Parietal lobe (tissue), 2 donors: ENCODE data around the genes RNF181 and RMND5A.

DNA sequence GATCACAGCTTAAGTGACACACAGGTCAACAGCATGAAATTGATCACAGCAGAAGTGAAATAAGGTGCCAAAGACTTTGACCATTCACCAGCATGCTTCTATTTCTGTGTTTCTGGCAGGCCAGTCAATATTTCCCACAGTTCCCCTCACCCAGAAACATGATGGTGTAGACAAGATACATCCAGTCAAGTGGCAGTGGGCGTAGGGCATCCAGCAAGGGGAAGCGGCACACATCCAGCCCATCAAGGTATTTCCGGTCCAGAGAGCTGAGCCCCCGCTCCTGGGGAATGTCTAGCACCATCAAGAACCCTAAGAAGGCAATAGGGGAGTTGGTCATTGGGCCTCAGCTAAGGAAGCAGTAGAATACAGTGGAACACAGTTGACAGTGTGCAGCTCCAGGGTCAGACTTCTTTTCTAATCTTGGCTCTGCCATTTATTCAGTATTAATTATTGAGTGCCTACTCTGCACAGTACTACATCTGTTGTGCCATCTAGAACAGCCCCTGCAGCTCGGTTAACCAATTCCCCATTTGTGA is 2.5 kb downstream of the GGCX start:
- RAMPAGE, long total RNA, result no peak

DNA sequence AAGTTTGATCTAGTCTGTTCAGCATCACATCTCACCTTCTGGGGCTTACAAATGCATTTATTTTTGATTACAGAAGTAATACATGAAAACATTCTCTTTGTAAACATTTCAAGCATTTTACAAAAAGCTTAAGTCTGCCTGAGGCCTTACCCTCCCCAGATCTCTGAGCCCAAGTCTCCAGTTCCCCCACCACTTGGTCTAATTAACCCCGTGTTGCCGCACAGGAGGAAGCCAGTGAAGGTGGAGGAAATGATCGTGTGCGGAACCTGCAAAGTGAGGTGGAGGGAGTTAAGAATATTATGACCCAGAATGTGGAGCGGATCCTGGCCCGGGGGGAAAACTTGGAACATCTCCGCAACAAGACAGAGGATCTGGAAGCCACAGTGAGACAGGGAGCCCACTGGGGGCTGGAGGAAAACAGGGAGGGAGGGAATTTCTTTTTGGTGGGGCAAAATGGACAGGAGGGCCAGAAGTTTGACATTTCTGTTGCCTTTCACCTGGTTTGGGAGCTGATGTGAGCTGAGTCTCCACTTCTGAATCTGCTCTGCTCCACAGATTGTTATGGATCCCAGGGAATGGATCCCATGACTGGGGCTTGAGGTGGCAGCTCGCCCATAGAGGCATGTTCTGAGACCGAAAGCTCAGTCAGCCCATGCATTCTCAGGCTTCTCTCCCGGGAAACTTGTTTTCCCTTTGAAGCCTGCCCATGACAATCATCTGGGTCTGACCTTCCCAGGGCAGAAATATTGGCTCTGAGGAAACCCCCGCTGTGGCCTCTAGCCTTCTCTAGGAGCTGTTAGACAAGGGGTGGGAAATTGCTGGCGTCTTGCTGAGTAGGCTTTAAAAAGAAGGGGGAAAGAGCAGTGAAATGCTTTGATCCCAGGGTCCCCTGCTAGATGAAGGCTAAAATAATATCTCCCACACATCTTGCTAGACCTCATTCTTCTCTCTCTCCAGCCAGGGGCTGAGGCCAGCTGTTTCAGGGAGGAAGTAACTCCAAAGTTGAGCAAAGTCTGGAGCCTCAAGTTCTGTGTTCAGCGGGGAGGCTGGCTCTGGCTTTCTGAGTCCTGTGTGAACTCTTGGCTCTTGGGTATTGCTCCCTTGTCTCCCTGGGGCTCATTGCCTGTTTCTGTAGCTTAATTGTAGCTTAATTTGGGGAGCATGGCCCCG is 1.8 kb downstream of the VAMP8 start:
- RAMPAGE, long total RNA, result no peak

GRCh38 chr2:85584824-85585707 is 835 bp downstream of the VAMP5 start:
- RAMPAGE, long total RNA, result no peak

- RAMPAGE, long total RNA, result no peak
These were observed 1.5 kb downstream of the VAMP5 start for GRCh38 chr2:85585708-85586229.

GRCh38 chr2:85594785-85595862 is at the start of gene RNF181:
TSS of gene RNF181 (plus strand) at chr2:85595745.
- RAMPAGE, long total RNA, result start-site peak on the plus strand at chr2:85595724-85595756, 253 and 246 reads in 2 replicates

DNA sequence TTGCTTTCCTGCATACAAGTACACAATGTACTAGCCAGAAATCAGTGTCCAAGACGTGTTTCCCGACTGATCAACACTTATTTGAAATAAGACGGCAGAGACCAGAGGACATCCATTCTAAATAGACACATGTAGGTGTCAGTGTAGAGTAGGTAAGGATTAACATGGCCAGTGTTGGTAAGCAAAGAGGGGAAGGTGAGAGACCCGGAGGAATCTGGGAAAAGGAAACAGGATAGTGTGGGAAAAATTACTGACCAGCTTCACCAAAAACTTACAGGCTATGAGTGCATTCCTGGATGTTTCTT is 723 bp upstream of the TMEM150A start:
- RAMPAGE, long total RNA, result no peak

- RAMPAGE, long total RNA, result no peak
These were observed 19.0 kb downstream of the SFTPB start for GRCh38 chr2:85648835-85649609.

GRCh38 chr2:85664984-85665622 is 2.9 kb downstream of the SFTPB start:
- RAMPAGE, long total RNA, result no peak

DNA sequence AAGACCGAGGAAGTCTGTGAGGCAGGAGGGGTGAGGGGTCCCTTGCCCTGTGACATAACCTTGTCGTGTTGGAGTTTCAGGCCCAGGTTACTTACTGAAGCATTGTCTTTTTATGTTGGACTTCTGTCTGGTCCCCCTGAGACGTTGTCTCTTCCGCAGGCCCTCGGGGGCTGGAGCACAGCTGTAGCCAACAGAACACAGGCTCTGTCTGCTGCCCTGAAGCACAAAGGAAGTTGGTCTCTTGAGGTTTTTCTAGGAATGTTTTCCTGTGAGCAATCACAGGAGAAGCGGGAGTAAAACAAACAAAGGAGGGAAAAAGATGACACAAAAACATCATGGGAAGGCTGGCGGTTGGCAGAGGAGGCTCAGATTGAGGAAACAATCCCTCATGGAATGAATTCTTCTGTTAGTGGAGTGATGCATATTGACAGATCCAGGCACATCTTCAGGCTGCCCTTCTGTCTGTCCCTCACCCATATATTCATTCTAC is 5.0 kb upstream of the ST3GAL5 start:
- RAMPAGE, long total RNA, result no peak

DNA sequence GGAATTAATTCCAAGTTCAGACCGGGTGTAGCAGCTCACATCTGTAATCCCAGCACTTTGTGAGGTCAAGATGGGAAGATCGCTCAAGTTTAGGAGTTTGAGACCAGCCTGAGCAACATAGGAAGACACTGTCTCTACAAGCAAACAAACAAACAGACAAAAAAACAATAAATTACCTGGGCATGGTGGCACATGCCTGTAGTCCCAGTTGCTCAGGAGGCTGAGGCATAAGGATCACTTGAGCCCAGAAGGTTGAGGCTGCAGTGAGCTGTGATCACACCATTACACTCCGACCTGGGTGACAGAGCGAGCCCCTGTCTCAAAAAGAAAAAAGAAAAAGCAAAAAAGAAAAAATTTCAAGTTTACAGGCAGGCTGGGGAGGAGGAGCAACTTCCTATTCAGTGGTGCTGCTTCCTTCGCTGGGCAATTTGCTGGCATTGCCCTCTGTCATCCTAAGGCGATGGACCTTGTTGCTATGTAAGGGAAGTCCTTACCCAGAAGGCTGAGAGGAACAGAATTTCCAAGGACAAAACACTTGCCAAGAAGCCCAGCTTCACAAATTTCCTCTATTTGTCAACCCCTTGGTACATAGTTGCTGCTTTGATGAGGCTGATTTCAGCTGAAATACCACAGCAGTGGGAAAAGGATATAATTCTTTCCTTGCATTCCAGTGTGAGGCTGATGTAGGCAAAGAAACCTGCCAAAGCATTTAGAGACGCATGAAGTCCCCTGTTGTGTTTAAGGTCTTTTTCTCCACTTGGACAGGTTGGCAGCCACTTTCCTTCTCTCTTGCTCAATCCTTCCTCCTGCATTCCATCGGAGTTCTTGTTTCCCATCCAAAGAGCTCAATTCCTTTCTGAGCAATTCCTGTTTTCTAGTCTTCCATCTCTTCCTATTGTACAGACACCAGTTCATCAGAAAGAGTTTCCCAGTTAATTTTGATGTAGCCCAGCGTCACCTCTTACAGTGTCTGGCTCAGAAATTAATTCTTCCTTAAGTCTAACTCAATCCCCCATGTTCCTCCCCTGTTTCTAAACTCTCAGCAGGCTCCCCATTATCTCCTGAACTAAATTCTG is 16.4 kb upstream of the ST3GAL5 start:
- RAMPAGE, long total RNA, result no peak

- RAMPAGE, long total RNA, result no peak
These were observed 25.8 kb downstream of the POLR1A start for GRCh38 chr2:86079858-86080364.

DNA sequence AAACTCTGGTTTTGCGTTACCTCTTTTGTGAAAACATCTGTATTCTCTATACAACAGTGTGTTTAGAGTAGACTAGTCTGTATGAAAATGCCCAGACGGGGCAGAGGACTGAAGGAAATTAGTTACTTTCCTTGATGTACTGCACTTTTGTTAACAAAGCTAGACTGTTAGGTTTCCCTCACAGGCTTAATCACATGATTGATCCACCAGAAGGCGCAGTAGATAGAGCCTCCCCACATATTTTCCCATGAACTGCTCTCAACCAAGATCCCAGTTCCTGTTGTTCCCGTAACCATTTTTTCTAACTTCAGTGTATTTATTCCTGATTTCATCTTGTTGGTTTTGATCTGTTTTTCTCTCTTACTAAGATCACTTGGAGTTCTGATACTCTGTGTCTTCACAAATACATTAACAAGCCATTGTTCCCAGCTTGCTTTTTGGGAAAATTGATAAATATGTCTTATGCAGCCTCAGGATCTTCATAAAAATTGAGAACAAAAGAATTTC is 2.7 kb downstream of the MRPL35 start:
- RAMPAGE, long total RNA, result no peak

GRCh38 chr2:86442603-86443139 is 1.5 kb downstream of the KDM3A start:
- RAMPAGE, long total RNA, result no peak

DNA sequence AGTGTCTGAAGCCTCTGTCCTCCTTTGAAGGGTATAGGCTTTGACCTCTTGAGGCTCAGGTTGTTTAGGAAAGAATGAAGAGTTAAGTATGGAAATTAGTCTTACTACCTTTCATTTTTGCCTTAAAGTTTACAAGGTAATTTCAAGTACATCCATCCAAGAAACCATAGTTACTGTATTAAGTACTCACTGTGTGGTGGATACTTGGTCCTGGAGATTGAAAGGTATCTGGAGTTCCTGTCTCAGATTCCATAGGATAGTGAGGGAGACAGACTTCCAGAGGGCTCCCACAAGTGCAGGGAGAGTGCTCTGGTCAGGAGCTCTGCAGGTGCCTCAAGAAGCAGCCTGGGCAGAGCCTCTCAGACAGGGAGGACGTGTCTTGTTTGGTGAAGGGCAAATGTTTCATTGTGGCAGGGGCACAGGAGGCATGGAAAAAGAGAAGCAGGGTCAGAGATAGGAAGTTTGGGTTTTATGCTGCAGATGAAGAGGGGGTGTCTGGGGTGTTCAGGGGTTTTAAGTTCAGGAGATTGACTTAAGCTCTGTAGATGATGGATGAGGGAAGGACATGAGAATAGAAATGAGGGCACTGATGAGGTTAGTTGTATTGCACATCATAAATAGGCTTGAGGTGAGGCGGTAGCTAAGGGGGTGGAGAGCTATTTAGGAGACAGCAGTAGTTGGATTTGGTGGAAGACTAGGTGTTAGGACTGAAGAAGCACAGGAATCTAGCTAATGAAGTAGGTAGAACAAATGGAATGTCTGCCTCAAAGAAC is 17.3 kb downstream of the KDM3A start:
- RAMPAGE, long total RNA, result no peak

GRCh38 chr2:86533317-86533747 is 29.9 kb downstream of the CHMP3 start:
- RAMPAGE, long total RNA, result no peak

DNA sequence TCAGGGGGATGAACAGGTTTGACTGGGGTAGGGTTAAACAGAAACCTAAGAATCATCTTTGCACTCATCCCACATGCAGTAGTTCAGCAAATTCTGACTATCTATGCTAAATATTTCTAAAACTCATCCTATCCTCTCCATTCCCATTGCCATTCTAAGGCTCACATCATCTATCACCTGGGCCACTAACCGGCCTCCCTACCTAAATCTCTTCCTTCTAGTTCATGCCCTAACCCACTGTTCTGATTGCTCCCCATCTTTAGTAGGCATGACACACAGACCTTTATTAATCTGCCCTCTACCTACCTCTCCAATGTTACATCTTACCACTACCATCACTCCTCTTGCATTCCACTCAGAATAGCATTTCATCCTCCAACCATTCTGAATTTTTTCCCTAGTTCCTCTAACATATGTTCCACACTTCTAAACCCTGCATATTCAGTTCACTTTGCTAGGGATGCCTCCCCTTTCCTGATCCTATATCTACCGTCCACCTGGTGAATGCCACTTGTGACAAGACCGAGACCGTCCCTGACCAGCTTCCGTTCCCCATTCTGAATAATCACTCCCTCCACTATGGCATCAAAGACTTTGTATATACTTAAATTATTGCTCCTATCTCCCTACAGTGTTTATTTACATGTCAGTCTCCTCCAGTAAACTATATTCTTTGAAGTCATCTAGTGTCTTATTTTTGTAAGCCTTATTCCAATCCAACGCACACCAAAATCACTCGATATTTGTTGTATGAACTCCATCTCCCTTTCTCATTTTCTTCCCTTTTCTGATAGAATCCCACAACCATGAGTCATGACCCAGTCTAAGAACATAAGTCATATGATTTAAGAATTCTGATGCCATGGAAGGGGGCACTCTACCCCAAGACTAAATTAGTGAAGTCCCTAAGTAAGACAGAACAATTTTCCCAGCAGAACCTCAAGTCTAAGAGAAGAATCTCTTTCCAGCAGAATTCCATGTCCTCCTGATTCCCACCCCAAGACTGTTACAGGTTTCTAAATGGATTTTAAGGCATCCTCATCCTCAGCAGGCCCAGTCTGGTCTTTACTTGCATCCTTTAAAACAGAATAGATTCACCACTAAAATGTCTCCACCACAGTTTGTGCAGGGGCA is 5.7 kb downstream of the CHMP3 start:
- RAMPAGE, long total RNA, result no peak

DNA sequence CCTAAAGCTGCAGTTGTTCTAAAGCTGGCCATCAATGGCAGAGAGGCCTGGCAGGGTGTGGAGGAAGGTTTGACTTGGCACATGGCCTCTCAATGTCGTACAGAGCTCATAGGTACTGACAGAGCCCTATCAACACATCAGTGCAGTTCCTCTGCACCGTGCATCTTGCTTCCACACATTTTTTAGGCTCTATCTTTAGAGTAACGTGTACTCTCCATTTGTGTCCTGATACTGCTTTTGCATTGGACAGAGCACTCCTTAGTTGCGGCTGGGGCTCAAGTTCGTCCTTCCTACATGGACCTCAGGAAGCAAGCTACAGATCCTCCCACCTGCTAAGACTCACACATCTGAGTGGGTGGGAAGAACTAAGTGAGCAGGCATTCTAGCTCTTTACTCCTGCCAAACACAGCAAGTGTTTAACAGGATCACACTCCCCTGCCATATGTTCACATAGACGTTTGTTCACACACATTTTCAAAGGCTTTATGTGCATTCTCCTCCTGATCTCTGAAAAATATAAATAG is 3.1 kb upstream of the CHMP3 start:
- RAMPAGE, long total RNA, result no peak

DNA sequence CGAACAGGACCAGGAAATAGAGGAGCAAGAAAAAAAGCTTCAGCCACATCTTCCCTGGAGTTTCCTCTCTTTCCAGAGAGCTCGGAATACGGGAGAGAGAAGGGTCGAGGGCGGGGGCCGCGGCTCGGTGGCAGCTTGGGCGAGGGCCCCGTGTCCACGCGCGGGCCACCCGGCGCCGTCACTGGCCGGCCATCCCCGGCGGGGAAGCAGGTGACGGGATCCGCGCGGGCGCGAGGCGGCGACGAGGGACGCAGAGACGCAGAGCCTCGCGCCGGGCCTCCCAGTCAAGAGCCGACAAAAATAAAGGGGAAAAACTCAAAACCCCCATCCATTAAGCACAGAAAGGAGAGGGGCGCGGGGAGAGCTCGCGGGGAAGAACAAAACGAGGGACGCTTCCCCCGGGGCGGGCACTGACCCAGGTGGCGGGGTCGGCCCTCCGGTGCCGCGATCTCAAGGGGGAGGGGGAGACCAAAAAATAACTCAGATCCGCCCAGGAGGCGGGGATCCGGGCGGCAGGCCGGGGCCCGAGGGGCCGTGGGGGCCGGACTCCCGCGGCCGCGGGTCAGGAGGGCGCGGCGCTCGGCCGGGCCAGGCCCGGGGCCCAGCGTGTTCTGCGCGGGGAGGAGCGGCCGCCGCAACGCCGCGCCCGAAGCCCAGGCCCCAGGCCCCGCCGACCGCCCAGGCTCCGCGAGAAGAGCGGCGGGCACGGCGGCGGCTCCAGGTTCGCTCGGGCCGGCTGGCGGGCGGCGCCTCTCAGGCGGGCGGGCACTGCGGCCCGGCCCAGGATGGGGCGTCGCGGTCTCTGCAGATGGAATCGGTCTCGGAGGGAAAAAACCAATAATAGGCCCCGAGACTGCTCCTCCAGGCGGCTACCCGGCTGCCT is 586 bp downstream of the RNF103 start:
- RAMPAGE, long total RNA, result no peak

DNA sequence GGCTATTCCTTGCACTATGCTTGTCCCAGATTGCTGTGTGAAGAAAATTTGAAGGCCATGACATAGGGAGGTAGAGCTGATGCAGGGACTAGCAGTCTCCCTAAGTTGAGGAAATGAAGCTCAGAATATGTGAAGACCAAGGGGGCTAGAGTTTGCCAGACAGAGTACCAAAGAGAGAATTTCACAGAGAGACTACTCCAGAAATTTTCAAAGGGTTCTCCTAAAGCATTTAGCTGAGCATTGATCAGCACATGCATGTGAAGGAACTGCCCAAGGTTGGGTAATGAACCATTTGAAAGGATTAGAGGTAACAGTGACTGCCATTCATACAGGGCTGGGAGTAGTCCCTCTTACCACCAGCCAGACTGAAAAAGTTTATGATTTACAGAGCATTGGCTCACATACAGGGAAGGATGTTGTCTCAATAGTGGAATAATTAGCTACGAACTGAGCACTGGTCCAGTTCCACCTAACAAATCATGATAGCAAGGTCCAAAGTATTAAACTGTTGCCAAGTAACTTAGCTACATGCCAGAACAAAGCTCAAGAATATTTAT is 25.4 kb upstream of the RNF103 start:
- RAMPAGE, long total RNA, result no peak

DNA sequence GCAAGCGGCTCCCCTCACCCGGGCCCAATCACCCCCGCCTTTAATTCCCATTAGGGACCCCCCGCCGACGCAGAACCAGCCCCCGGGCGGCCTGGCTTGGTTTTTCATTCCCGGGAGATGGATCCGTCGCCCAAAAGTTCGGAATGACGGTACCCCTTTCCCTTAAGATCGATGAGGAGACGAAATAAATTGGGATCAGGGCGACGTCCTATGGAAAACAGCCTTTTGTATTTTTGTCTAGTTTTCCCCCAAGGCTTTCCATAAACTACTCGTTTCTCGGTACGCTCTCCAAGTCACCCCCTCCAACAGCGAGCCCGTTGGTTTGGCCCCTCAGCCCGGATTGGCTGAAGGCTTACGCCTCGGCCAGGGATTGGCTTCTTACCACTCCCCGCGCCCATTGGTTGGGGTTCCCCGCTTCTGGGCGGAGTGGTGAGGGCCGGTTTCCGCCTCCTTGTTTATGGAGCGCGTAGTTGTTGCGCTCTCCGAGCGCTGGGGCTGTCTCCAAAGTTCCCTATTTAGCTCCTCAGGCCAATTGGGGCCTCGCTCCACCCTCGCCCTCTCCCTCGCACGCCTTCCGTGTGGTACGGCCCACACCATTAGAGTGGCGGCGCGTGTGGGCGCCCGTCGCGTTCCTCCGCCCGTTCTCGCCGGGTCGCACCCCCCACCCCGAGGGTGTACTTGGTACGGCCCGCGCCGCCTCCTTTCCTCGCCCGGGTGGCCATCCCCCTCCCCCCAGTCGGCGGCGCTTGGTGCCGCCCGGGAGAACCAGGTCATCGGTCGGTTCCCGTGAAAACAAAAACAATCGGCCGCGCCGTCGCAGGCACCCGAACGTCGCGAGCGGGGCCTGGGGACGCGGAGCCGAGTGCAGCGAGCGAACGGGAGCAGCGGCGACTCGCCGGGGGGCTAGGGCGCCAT is at the start of gene RMND5A:
RMND5A (plus strand) TSS at position 727 of the 915 bp plus-strand sequence.
- RAMPAGE, long total RNA, result no peak